PC-3 (cell line): ENCODE data around the gene ADGRG6.

DNA sequence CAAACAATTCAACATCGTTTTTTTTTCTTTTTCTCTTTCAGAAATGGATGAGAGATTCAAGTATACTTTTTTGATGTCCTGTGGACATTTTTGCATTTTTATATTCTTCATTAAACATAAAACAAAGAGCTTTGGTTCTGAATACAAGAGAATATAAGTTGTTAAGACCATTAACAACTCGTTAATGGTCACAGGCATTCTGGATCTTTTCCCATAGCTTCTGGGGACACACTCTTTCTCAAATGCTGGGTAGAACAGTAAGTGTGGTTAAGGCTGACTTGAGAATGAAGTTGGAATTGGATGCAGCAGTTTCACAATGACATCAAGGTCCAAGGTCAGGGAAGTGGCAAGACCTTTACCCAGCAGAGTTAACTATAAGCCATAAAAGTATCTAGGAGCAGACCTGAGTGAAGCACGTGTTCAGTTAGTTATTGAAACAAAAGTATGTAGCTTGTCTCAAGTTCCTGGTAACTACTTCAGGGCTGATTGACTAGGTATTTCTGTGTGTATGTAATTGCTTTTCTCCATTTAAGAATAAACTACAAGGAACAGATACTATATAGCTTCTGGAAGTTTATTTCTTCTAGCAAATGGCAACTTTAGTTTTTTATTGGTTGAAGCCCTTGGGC, 478.8 kb upstream of the CITED2 start:
- RAMPAGE, long total RNA: no peak

DNA sequence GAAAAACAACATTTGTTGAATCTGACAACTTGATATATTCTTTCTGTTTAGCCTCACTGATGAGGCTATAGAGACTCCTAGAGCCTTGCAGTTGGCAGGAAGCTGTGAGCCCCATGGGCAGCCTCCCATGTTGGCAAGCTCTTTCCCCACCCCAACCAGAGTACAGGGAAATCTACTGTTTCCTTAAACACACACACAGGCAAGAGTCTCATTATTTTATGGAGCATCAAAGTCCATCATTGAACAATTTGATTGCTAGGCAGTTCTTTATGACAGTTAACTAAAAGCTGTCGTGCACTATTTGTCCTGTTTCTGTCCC, 498.2 kb upstream of the CITED2 start:
- RAMPAGE, long total RNA: no peak

- RAMPAGE, long total RNA: no peak
These were observed 1235.4 kb upstream of the GJE1 start for GRCh38 chr6:140897224-140897810.

- RAMPAGE, long total RNA: no peak
These were observed 71.9 kb downstream of the VTA1 start for GRCh38 chr6:142218630-142219668.

DNA sequence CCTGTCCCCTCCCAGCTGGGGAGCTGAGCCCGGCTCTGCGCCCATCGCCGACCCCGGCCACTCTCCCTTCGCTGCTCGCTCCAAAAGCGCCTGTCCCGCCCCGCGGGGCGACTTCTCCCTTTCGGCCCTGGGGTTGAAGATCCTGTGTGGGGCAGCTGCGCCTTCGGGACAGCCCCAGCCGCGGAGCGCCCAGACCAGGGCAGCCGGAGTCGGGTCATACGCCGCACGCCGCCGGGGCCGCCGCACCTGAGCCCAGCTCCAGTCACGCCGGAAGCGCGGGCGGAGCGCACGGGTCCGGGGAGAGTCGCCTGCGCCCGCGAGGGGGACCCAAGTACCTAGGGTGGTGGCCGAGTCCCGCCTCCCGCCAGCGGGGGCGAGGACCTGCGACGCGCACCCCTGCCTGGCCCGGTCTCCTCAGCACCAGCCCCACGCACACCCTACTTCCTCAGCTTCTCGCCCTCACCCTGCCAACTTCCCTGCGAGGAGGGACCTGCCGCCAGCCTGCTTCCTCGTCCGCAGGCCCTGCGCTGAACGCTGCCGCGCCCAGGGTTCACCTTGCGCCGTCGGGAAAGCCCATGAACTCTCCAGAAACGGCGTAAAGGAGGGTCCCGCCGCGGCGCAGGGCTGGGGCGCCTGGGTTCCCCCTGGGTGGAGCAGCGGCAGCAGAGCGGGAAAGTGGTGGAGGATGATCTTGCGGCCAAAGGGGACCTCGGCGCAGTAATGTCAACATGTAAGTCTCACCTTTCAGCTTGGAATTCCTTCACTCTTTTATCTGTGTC, at the start of gene ADGRG6:
Gene ADGRG6 (plus strand): TSS at position 406 of the 779 bp plus-strand sequence.
- RAMPAGE, long total RNA: no peak

GRCh38 chr6:142407714-142408478, 106.1 kb downstream of the ADGRG6 start:
- RAMPAGE, long total RNA: no peak

- RAMPAGE, long total RNA: no peak
These were observed 248.8 kb downstream of the HIVEP2 start for GRCh38 chr6:142696002-142696769.

GRCh38 chr6:142761318-142762203, 183.4 kb downstream of the HIVEP2 start:
- RAMPAGE, long total RNA: no peak

GRCh38 chr6:142885044-142885874, 59.7 kb downstream of the HIVEP2 start:
- RAMPAGE, long total RNA: no peak

GRCh38 chr6:142921981-142922536, 22.9 kb downstream of the HIVEP2 start:
- RAMPAGE, long total RNA: no peak

GRCh38 chr6:142926136-142927326, 18.4 kb downstream of the HIVEP2 start:
- RAMPAGE, long total RNA: no peak

DNA sequence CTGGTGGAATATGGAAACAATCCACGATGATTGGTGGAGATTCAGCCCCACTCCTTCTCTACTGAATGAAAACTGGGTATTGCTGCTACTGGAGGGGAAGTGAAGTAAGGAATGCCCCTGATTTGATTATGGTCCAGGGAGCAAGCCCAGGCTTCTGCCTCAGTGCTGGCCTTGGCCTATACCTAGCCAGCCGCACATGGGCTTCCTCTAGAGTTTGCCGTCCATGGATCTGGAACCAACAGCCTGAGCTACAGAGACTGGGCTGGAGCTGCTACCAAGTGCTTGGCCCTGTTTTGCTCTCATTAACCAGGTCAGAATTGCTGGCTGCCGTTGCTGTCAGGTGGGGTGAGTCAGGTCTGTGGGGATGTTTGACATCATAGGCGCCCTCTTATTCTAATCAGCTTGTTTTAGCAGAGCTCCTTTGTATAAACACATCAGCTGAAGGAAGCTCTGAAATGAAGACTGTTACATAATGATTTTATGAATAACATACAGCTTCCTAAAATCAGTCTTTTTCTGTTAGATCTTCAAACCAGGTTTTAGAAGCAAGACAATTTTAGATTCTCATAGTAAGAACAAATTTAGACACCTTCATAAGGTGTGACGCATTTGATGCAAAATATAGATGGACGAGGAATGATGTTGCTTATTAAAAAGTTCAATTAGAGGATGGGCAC, 83.1 kb upstream of the PHACTR2 start:
- RAMPAGE, long total RNA: no peak

GRCh38 chr6:143678500-143678999, 785 bp downstream of the PHACTR2 start:
- RAMPAGE, long total RNA: no peak

- RAMPAGE, long total RNA: no peak
These were observed 68.8 kb downstream of the PHACTR2 start for GRCh38 chr6:143746494-143747032.

- RAMPAGE, long total RNA: no peak
These were observed 8.0 kb downstream of the ZC2HC1B start for GRCh38 chr6:143872285-143872633.

- RAMPAGE, long total RNA: no peak
These were observed 1.2 kb downstream of the SF3B5 start for GRCh38 chr6:144094112-144094690.

GRCh38 chr6:144106228-144106691, 10.9 kb upstream of the SF3B5 start:
- RAMPAGE, long total RNA: no peak

- RAMPAGE, long total RNA: no peak
These were observed 1.6 kb downstream of the STX11 start for GRCh38 chr6:144151682-144152501.

DNA sequence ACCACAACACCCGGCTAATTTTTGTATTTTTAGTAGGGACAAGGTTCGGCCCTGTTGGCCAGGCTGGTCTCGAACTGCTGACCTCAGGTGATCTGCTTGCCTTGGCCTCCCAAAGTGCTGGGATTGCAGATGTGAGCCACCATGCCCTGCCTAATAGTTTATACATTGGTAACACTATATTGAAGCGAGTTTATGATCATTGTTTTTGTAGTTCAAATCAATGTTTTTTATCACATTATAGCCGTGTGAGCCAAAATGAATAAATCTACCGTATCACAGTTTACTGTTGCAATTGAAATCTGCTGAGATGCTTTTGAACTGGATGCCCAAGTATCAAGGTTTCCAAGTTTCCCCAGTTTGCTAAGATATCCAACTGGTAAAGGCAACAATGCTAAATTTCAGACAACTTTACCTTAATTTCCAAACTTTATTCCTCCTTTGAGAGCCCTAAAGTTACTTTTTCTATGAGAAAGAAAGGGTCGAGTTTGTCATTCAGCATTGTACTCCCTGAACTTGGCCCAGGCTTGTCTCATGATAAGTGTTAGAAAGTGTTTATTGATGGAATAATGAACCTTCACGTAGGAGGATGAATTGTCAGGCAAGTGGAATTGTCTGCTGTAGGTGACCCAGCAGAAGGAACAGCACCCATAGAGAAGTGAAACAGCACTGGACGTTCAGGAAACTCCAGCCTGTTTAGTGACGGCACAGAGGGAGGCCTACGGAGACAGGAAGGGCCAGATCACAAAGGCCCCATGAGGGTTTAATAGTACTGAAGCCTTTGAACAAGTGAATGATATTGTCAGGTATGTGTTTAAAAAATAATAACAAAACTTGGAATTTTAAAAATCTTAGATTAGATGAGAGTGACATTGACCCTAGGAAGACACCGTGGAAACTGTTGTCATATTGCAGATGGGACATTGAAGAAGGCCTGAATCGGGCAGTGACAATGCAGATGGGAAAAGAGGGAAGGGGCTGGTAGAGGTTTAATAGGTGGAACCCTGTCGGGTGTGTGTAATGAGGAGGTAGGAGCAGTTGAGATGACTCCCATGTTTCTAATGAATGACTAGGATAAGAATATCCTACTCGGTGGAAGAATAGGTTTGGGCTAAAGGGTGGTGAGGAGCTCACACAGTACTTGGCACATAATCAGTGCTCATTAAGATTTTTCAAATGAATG, 2.9 kb downstream of the STX11 start:
- RAMPAGE, long total RNA: no peak

- RAMPAGE, long total RNA: no peak
These were observed 20.7 kb downstream of the STX11 start for GRCh38 chr6:144171099-144171382.